ENCODE measurements around the genes ZNF436, GALE and MYOM3.

GRCh38 chr1:23081072-23082023, 62.1 kb downstream of the KDM1A start:
- RRBS = 100% methylated on average over 1 of the region's 10 CpGs

DNA sequence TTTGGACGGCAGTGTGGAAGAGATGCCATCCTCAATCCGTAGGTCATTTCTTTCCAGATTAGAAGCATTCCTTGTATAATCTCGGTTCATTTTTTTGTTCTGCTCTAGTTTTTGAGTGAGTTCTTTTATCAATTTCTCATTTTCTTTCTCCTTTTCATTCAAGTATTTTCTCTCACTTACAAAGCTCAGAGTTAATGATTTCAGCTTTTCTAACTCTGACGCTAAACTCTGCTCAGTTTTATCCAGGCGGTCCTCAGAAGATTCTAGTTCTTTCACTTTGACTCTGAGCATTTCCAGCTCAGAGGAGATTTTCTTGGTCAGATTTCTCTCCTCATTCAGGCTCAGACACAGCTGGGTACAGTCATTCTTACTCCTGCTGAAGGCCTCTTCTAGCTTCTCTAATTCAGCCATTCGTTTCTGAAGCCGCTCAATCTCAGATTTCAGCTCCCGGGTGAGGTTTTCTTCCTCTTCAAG, 74.3 kb downstream of the KDM1A start:
- RRBS = no CpG with 5 or more reads among the region's 8 CpGs

DNA sequence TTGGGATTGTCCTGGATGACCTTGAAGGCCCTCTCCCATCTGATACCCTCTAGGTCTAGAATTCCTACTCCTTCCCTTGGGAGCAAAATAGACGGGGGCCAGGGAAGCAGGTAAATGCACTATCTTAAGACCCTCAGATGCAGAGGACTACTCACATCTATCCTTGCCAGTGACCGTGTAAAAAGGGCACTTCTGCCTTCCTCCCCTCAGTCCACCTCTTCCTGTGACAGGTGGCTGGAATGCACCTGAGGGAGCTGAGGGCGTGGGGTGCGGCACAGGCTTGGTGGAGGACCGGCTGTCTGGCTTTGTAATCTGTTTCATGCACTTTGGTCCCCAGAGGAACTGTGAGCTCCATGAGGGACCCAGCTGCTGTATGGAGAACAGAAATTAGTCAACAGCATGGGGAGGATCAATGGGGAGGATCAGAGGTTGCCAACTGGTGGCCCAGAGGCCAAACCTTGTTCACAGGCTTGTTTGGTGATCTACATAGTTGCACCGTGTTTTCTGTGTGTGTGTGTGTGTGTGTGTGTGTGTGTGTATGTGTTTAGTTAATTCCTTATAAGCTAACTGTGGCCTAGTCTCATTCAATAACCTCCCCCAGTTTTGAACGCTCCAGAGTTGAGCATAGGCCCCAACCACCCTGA, 29.7 kb downstream of the HTR1D start:
- RRBS = no CpG with 5 or more reads among the region's 7 CpGs

DNA sequence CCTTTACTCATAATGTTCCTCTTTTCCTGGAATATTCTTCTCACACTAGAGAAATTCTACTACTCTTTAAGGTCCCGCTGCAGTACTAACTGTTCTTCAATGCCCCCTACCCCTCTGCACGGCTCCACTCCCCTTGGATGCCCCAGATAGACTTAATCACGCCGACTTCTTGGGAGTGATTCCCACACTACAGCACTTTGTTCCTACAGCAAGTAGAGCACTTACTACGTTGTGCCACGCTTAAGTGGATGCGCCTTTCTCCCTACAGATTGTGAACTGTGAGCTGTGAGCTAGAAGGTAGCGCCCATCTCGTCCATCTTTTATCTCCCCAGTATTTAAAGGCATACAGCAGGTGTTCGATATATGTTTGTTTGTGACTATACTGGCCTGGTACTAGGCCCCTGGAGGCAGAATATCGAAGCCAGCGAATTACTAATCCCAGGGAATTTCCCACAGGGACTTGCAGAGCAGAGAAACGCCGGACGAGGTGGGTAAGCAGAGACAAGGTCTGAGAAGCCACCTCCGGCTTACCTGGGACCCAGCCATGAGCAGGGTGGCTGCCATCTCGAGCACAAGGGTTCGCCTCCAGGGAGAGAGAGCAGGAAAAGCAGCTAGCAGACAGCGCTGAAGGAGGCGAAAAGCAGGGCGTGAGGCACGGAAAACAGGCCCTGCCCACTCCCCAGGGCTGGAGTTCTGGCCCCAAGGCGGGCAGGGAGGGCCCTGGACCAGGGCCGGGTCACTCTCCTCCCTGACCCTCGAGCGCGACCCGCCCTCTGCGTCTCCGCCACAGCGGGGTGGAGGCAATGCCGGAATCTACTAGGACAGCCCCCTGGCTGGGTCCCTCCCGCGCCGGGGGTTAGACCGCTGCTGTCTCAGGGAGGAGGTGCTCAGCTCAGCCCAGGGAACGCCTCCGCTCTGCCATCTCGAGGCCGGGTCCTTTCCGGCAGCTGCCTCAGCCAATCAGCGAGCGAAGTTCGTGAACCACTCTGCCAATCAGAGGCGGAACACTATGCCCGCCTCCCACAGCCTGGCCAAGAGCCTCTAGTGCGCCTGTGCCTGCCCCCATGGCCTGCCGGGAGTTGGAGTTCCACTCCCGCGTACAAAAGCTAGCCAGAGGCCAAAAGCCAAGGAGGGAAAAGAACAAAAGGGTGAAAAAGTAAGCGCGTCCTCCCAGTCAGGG, 1.8 kb downstream of the ZNF436 start:
- RRBS = 3% methylated on average over 16 of the region's 52 CpGs

- RRBS = no CpG with 5 or more reads among the region's 35 CpGs
Observed at GRCh38 chr1:23369317-23370288, at the start of gene ZNF436. Gene ZNF436, minus strand, starts transcription at chr1:23369836.

DNA sequence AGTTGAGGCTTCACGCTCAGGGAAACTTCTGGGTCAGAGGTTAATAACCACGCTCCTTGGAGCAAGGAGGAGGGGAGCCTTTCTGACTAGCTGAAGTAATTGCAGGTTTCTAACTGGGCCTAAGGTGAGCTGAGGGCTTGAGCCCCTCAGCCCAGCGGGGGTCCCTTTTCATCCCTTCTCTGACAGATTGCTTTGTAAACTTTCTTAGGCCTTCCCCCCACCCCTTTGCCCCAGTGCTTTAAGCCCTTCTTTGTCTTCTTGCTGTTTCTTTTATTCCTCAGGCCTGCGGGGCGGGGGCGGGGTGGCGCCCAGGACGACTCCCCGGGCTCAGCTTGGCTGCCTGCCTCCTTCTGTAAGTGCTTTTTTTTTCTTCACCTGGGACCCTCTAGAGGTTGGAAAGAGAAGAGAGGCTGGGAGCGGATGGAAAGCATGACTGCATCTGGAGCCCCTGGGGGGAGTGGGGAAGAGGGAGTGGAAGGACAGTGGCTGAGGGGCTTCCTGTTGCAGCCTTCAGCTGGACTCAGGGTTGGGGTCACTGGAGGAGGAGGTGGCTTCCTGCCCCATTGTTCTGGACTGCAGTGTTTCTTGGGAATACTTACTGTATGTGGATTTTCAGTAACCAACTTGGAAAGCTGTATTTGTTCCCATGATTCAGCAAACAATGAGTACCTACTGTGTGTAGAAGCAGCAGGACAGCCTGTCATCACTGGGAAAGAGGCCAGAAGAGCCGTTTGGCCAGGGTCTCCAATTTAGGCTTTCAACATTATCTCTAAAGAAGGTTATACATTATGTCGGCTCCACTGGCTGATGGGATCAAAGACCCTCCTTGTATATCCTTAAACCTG, 1.4 kb upstream of the ZNF436 start:
- RRBS = no CpG with 5 or more reads among the region's 12 CpGs

DNA sequence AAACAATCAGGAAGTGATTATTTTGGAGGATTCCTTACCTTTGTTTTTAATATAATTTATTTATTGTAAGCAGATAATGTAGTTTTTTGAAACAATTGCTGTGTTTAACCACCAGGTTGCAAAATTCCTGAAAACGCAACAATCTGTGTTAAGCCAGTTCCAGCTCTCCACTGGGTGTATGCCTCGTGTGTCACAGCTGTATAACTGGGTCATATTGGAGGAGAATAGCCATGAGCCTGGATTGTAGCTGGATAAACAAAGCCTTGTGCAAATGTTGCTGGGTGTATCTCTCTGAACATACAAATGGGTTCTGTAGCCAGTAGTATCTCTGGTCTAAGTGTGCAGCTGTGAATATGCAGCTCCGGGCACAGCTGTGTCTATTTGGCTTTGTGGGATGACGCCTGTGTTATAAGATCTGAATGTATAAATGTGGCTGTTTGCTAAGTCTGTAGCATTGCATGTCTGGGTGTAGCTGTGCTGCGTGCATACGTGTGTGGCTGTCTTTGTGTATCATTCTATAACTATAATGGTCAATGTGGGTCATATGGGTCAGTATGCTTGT, 2.8 kb downstream of the TCEA3 start:
- RRBS = no CpG with 5 or more reads among the region's 6 CpGs

- RRBS = no CpG with 5 or more reads among the region's 13 CpGs
Observed at GRCh38 chr1:23524646-23525672, 6.1 kb downstream of the E2F2 start.

GRCh38 chr1:23533046-23533501, 2.0 kb upstream of the E2F2 start:
- RRBS = no CpG with 5 or more reads among the region's 3 CpGs

GRCh38 chr1:23557124-23557932, 2.0 kb downstream of the ID3 start:
- RRBS = no CpG with 5 or more reads among the region's 6 CpGs

DNA sequence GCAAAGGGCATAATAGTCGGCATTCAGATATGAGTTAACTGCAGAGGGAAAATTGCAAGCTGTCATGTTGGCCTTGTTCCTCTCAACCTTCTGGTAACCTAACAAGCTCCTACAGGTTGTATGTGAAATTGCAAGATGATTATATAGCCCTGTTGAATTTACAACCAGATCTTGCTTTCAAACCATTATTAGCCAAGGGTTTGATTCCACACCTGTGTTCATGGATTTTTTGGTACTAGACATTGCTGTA, 2.3 kb downstream of the ELOA start:
- RRBS = no CpG with 5 or more reads among the region's 1 CpG

- RRBS = 0% methylated on average over 9 of the region's 62 CpGs
Observed at GRCh38 chr1:23800624-23801205, at the start of gene GALE. Gene GALE, minus strand, starts transcription at chr1:23800754.

DNA sequence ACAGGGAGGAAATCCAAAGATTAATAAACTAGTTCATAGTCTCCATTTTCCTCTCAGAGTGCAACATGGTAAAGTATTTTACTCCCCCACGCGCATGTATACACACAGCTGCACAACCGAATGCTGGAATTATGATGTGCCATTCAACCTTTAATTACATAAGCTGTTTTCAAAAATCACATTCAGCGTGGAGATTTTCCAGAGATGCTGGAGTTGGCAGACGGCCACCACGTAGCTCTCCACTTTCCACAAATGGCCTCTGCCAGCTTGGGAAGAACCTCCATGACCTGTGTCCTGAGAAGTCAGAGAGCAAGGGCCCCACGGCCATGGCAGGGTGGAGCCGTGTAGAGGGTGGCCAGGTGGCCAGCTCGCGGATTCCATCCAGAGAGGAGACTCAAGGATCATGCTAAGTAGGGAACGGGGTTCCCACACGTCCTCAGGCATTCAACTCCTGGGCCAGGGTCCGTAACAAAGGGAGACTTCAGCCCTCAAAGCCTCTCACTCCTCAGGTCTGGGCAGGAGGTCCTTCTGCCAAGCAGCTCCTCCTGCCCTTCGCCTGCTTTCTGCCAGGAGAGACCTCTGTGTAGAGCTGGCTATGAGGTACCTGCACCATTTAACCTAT, 1.3 kb upstream of the GALE start:
- RRBS = no CpG with 5 or more reads among the region's 14 CpGs

- RRBS = no CpG with 5 or more reads among the region's 5 CpGs
Observed at GRCh38 chr1:23936450-23937118, 23.0 kb upstream of the PNRC2 start.

DNA sequence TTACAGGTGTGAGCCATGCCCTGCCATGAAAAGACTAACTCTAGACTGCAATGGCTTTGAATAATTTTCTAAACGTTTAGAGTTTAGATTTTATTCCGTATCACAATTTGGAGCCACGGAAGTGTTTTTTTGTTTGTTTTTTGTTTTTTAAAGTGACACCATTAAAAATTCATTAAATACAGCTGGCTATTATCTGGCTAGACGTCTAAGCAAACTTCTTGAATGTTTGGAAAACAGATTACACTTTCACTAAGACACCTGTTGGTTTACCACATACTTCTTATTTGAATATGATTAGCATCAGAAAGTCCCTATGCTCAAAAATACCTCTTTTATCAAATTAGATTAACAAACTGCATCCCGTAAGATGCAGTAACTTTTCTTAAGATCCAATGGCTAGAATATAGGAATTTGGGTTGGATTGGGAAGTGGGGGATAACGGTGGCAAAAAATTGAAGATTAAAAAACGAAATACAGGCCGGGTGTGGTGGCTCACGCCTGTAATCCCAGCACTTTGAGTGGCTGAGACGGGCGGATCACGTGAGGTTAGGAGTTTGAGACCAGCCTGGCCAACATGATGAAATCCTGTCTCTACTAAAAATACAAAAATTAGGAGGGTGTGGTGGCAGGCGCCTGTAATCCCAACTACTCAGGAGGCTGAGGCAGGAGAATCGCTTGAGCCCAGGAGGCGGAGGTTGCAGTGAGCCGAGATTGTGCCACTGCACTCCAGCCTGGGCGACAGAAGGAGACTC, 1.5 kb upstream of the PNRC2 start:
- RRBS = no CpG with 5 or more reads among the region's 17 CpGs

GRCh38 chr1:23979147-23980200, 653 bp downstream of the SRSF10 start:
- RRBS = 7% methylated on average over 14 of the region's 57 CpGs

- RRBS = 59% methylated on average over 3 of the region's 23 CpGs
Observed at GRCh38 chr1:24108289-24109428, 3.3 kb downstream of the MYOM3 start.

- RRBS = no CpG with 5 or more reads among the region's 35 CpGs
Observed at GRCh38 chr1:24112025-24113034, at the start of gene MYOM3. Gene MYOM3, minus strand, starts transcription at chr1:24112135.

DNA sequence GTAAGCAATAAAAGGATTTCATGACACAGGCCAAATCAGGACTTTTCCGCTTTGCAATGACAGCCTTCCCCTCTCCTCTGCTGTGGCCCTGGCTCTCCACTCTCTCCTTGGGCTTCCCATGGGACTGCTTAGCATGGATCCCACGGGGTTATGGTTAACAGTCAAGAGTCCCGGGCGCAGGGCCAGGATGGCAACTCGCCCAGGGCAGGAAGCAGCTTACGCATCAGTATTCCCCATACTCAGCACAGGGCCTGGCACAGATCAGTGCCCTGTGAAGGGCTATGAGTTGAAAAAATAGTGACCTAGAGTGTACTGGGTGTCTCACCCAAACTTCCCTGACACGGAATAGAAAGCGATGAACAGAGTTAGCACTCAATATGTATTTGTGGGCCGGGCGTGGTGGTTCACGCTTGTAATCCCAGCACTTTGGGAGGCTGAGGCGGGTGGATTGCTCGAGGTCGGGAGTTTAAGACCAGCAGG, 29.2 kb upstream of the GRHL3 start:
- RRBS = no CpG with 5 or more reads among the region's 14 CpGs

GRCh38 chr1:24426611-24426873, 10.9 kb downstream of the NIPAL3 start:
- RRBS = no CpG with 5 or more reads among the region's 4 CpGs